SK-N-SH (cell line): ENCODE data around the gene TEDDM1.

- RRBS, result no CpG with 5 or more reads among the region's 3 CpGs
CAGE:
- cytosol, long polyA plus RNA, result no peak
- long polyA plus RNA, result no peak
- nucleus, long polyA plus RNA, result no peak
Measured at GRCh38 chr1:182193712-182194292, 132.3 kb upstream of the ZNF648 start.

GRCh38 chr1:182304540-182305180, 86.9 kb downstream of the GLUL start:
- RRBS, result no CpG with 5 or more reads among the region's 1 CpG
CAGE:
- cytosol, long polyA plus RNA, result no peak
- long polyA plus RNA, result no peak
- nucleus, long polyA plus RNA, result no peak

DNA sequence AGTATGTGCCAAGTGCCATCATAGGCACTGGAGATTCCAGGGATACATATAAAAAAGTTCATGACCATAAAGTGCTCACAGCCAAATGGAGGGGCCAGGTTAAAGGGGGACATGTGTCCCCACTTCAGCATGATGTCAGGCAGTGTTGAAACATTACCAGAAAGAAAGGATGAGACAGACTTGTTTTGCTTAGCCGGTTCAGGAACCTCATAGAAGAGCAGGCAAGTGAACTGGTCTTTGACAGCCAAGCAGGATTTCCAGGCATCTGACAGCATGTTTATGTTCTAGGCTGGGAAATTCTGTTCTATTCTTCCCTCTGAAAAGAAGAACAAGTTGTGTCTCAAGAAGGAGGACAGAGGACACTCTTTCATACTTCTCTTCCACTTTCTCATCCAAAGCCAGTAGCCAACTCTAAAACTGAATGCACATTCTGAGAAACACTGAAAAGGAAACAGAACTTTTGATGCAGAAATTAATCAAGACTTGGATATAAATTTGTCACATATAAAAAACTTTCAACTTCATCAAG, 39.7 kb downstream of the GLUL start:
- RRBS, result no CpG with 5 or more reads among the region's 1 CpG
CAGE:
- cytosol, long polyA plus RNA, result no peak
- long polyA plus RNA, result no peak
- nucleus, long polyA plus RNA, result no peak

DNA sequence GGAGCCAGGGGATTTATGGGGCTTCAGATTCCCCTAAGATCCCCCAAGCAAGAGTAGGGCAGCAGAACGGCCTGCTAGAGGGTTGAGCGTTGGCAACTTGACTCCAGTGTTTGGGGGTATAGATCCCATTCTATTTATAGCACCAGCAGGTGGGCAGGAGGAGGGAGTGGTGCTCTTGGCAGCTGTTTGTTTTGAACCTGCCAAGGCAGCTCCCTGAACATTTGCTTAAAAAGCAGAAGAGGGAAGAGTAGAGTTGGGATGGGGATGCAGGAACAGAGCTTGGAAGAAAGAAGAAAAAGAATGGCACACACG, 33.6 kb downstream of the GLUL start:
- RRBS, result no CpG with 5 or more reads among the region's 3 CpGs
CAGE:
- cytosol, long polyA plus RNA, result no peak
- long polyA plus RNA, result no peak
- nucleus, long polyA plus RNA, result no peak

GRCh38 chr1:182390212-182390889, 1.2 kb downstream of the GLUL start:
- RRBS, result 3% methylated on average over 12 of the region's 35 CpGs
CAGE:
- cytosol, long polyA plus RNA, result no peak
- long polyA plus RNA, result no peak
- nucleus, long polyA plus RNA, result no peak

DNA sequence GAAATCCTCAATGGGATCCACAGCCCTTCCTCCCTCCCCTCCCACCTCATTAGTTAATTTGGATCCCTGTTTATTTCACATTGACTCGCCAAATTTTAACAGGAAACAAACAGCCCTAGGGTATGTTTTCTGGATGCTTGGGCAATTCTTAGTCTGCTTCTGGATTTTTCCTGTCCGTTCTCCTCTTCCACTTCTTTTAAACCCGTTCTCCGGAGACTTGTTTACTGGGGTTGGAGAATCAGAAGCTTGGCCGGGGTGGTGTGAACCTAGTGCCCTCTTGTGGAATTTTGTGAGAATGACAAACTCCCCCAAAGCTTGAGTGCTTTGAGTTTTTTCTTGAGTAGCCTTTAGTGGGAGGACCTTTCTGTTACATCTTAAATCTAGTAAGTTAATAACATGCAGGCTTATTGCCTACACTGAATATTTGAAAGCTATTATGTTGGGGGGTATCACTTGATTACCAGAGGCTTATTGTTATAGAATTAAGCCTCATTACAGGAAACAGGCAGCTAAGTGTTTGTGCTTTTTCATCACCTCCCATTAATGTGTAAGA, 3.8 kb downstream of the TEDDM1 start:
- RRBS, result no CpG with 5 or more reads among the region's 5 CpGs
CAGE:
- cytosol, long polyA plus RNA, result no peak
- long polyA plus RNA, result no peak
- nucleus, long polyA plus RNA, result no peak

DNA sequence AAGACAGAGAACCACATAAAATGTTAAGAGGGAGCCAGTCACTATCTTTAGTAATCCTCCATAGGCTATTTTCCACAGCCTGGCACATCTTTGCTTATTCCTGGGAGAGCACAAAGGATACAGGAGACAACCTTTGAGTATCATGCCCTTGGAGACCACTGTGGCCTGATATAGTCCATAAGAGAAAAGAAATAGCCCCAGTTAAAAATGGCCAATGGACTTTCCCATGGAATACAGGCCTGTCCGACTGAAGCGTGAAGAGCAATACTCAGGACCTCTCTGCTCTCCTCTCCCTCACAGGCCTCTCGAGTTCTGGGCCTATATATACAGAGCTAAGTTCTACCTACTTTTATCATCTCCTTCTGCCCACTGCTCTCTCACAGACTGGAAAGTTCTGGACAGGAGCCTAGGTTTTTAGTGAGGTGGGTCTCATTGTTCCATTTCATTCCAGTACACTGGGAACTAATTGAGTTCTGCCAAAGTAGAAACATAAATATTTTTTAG, at the start of gene TEDDM1:
Gene TEDDM1 (minus strand): TSS at position 326 of the 504 bp plus-strand sequence.
- RRBS, result no CpG with 5 or more reads among the region's 3 CpGs
CAGE:
- cytosol, long polyA plus RNA, result no peak
- long polyA plus RNA, result no peak
- nucleus, long polyA plus RNA, result no peak

DNA sequence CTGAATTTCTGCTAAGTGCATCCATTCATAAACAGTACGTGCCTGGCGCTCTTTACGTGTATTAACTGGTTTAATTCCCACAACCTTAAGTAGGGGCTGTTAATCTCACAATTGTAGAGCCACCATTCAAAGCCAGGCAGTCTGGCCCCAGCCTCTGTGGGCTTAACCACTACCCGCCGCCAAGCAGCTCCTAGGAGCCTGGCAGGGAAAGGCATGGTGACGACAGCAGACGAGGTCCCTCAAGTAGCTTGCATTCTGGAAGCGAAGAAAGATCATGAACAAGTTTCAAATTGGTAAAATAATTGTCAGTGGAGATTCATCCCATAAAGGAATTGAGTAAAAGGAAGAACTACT, 11.4 kb upstream of the RGS16 start:
- RRBS, result no CpG with 5 or more reads among the region's 8 CpGs
CAGE:
- cytosol, long polyA plus RNA, result no peak
- long polyA plus RNA, result no peak
- nucleus, long polyA plus RNA, result no peak

DNA sequence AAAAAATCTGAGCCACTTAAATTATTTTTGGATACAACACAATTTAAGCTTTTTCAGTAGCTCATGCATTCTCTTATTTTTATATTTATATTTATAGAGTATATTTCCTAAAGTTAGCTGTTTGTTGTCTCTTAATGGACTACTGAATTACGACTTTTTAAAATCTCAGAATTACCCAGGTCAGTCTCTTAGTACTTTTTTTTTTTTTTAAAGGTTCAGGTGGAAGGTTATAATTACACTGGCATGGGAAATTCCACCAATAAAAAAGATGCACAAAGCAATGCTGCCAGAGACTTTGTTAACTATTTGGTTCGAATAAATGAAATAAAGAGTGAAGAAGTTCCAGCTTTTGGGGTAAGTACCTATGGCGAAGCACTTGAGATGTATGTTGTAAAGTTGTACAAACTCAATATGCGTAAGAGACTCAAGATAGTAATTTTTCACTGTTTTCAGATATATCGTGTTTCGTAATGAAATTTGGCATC, 4.0 kb downstream of the DHX9 start:
- RRBS, result no CpG with 5 or more reads among the region's 6 CpGs
CAGE:
- cytosol, long polyA plus RNA, result no peak
- long polyA plus RNA, result no peak
- nucleus, long polyA plus RNA, result no peak

- RRBS, result no CpG with 5 or more reads among the region's 15 CpGs
CAGE:
- cytosol, long polyA plus RNA, result no peak
- long polyA plus RNA, result no peak
- nucleus, long polyA plus RNA, result no peak
Measured at GRCh38 chr1:182845794-182846483, 6.8 kb downstream of the DHX9 start.

GRCh38 chr1:182861517-182862576, 22.7 kb downstream of the DHX9 start:
- RRBS, result no CpG with 5 or more reads among the region's 5 CpGs
CAGE:
- cytosol, long polyA plus RNA, result no peak
- long polyA plus RNA, result no peak
- nucleus, long polyA plus RNA, result no peak

DNA sequence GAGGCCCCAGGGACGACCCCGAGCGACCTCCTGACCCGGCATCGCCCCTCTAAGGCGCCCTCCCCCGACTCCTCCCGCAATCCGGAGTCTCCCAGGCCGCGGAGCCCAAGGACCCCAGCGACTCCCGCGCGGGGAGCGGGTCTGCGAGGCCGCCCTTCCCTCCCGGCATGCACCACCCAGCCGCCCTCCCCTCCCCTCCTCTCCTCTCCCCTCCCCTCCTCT, 405 bp upstream of the LAMC1 start:
- RRBS, result 1% methylated on average over 16 of the region's 20 CpGs
CAGE:
- cytosol, long polyA plus RNA, result no peak
- long polyA plus RNA, result no peak
- nucleus, long polyA plus RNA, result no peak

DNA sequence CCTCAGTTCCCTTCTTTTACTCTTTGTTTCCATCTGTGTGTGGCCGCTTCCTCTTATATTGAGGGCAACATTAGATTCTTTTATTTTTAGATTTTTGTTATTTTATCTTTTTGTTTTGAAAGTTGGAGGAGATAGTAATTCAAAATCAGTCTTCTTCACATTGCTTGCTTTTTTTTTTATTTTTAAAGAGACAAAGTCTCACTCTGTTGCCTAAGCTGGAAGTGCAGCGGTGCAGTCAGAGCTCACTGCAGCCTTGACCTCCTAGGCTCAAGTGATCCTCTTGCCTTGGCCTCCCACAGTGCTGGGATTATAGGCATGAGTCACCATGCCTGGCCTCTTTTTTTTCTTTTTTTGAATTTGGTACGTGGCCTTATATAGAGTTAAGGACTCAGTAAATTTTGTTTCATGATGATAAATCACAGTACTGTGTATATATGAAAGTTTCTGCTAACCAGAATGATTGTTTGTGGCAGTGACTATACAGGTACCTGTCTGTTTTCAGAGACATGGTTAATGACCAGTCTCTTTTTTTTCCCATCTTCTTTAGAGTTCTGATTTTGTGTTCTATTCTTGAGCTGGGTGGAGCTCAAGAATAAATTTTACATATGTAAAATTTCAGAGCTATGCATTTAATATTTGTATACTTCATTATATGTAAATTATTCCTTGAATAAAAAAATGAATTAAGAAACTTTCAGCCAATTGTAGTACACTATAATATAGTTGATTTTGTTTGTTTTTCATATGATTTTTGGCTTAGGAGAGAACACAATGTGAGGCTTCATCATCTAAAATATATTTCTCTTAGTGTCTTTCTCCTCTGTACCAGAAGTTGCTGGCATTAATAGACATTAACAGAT, 9.4 kb downstream of the LAMC1 start:
- RRBS, result no CpG with 5 or more reads among the region's 3 CpGs
CAGE:
- cytosol, long polyA plus RNA, result no peak
- long polyA plus RNA, result no peak
- nucleus, long polyA plus RNA, result no peak

DNA sequence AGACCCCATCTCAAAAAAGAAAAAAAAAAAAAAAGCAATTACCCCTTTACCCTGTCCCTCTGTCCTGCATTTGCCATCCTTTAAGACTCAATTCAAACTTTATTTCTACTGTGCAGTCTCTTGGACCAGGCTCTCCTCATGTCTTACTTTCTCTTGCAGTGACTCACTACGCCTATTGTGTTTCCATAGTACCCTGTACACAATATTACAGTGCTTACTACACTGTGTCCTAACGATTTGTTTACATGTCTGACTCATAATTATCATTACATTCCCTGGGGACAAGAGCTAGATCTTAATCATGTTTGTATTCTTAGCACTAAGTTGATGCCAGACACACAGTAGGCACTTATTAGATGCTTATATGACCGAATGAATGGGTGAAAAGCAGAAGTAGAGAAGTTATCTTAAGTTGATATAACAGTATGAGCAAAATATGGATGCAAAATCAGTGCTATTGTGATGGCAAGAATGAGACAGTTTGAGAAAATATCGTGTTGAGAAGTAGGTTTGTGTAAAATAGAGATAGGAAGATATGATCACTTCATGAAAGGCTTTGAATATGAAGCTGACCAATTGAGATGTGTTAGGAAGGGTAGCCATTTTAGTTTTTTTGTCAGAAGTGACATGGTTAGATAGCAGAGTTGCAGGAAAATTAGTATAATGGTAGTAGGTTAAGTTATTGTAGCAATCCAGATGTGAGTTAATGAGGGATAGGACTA, 37.3 kb downstream of the LAMC1 start:
- RRBS, result no CpG with 5 or more reads among the region's 4 CpGs
CAGE:
- cytosol, long polyA plus RNA, result no peak
- long polyA plus RNA, result no peak
- nucleus, long polyA plus RNA, result start-site peak on the plus strand centred at position 456 of the sequence, 224 bp wide, 5 and 13 reads in 2 replicates

DNA sequence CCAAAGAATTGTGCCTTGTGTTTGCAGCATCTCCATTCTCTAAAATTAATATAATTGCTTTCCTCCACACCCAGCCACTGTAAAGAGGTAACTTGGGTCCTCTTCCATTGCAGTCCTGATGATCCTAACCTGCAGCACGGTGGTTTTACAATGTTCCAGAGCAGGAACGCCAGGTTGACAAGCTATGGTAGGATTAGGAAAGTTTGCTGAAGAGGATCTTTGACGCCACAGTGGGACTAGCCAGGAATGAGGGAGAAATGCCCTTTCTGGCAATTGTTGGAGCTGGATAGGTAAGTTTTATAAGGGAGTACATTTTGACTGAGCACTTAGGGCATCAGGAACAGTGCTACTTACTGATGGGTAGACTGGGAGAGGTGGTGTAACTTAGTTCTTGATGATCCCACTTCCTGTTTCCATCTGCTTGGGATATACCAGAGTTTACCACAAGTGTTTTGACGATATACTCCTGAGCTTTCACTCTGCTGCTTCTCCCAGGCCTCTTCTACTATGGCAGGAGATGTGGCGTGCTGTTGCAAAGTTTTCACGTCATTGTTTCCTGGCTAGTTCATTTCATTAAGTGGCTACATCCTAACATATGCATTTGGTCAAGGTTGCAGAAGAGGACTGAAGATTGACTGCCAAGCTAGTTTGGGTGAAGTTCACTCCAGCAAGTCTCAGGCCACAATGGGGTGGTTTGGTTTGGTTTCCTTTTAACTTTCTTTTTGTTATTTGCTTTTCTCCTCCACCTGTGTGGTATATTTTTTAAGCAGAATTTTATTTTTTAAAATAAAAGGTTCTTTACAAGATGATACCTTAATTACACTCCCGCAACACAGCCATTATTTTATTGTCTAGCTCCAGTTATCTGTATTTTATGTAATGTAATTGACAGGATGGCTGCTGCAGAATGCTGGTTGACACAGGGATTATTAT, 41.3 kb upstream of the LAMC2 start:
- RRBS, result no CpG with 5 or more reads among the region's 7 CpGs
CAGE:
- cytosol, long polyA plus RNA, result no peak
- long polyA plus RNA, result no peak
- nucleus, long polyA plus RNA, result start-site peak on the plus strand centred at position 633 of the sequence, 150 bp wide, 225 and 758 reads in 2 replicates

DNA sequence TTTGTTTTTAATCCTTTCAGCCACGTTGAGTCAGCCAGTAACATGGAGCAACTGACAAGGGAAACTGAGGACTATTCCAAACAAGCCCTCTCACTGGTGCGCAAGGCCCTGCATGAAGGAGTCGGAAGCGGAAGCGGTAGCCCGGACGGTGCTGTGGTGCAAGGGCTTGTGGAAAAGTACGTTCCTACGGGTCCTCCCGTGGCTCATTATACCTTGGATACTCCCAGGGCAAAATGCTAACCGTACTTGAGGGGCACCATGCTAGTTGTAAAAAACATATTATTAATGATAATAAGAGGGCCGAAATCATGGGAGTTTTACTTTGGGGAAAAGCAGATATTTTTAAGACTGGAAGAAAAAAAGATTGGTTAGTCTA, 49.5 kb downstream of the LAMC2 start:
- RRBS, result no CpG with 5 or more reads among the region's 12 CpGs
CAGE:
- cytosol, long polyA plus RNA, result no peak
- long polyA plus RNA, result no peak
- nucleus, long polyA plus RNA, result no peak

GRCh38 chr1:183278429-183279672, 92.8 kb downstream of the LAMC2 start:
- RRBS, result no CpG with 5 or more reads among the region's 17 CpGs
CAGE:
- cytosol, long polyA plus RNA, result no peak
- long polyA plus RNA, result no peak
- nucleus, long polyA plus RNA, result no peak

DNA sequence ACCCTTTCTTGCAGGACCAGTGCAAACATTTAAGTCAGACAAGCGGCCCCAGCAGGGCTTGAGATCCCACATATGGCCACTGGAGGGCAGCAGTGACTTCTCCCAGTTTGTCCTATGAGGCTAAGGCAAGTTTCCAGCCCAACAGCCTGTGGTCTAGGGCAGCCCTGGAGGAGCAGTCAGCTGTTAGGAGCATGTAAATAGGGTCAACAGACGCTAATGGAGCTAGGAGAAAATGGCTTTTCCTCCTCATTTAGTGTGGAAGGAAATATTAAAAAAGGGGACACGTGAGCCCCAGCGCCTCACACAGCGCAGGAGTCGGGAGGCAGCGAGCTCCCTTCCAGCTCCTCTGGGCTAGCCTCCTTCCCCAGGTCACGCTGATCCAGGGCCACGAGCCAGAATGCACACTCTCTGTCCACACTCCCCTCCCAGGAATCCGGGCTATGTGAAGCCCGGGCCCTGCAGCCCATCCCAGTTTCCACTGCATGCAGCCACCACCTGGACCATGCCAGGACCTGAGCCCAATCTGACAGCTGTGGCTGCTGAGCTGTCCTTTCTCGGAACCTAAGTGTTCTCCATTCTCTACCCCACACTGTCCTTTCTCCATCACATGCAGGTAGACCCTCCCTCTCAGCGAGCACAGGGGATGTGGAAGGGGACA, 95.6 kb downstream of the LAMC2 start:
- RRBS, result no CpG with 5 or more reads among the region's 13 CpGs
CAGE:
- cytosol, long polyA plus RNA, result no peak
- long polyA plus RNA, result no peak
- nucleus, long polyA plus RNA, result no peak

DNA sequence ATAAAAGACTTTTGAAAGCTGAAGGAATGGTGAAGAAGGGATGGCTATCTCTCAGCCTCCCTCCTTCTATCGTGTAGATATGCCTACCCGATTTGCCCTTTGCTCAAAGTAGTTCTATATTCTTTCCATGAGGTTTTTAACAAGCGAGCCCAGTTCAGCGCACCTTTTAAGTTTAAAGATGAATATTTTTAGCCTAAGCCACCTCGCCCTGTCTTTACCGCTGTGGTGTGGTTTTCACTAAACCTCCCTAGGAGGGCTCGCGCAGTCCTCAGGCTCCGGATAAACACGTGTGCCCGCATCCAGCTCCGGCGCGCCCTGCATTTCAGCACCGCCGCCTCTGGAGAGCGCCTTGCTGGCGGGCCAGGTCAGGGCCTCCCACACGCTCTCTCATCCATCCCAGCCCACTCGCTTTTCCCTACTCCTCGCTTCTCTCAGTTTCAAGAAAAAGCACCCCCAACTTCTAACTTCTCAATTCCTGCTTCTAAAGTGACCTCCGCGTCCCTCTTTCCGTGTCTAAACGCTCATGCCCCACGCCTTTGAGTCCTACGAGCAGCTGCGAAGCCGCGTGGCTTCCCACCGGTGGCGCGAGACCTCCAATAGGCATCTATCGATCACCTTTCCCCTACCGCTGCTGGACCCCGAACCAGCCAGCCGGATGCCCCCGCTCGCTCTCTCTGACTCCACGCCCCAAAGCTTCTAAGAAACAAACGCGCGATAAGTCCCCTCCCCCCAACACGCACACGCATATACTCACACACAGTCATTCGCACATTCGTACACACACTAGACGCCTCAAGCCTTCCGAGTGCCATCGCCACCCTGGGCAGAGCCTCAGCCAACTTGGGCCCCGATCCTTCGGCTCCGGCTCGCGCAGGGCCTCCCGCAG, 1.3 kb downstream of the NMNAT2 start:
- RRBS, result 4% methylated on average over 7 of the region's 56 CpGs
CAGE:
- cytosol, long polyA plus RNA, result no peak
- long polyA plus RNA, result no peak
- nucleus, long polyA plus RNA, result no peak

DNA sequence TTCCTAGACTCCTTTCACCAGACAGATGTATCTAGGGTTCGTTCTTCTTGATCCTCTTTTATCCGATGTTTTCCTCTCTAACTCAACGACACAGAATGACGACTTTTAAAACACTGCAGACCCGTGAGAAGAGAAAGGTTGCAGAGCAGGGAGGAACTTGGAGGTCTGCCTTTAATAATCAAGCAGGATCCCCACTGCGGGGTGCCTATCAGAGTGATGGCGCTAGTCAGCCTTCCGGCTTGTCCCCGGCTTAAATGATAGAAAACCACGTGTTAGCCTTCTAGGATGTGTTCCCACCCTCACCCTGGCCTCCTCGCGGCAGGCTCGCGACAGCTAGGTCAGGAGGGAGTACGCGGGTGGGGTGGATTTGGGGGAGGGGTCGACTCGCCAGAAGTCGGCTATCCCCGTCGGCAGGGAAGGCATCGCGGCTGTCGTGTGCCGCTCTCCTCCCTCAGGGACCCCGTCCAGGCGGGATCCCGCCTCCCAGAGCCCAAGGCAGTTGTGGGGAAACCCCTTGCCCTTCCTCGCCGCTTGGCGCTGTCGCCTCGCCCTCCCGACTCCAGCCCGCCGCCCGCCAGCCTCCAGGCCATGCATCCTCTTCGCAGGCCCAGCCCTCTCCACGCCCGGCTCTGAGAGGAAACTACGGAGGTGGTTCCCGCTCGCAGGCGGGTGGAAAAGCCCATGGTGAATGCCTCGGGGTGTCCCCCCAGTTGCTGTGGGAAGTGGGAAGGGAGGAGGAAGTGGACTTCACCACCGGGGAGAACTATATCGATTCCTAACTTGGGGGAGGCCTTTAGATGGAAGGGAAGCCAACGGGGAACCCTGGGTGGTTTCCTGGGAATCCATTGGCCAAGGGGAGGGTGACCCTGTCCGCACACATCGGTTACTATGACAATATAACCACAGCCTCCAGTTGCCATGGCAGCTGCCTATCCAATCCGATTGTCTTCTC, 1.1 kb upstream of the SMG7 start:
- RRBS, result no CpG with 5 or more reads among the region's 51 CpGs
CAGE:
- cytosol, long polyA plus RNA, result no peak
- long polyA plus RNA, result no peak
- nucleus, long polyA plus RNA, result no peak